Psoas muscle (tissue), 2 donors: ENCODE measurements around the gene SH3BP4.

- PRO-cap, 2 experiments: no peak in any of the 2 experiments
Measured at GRCh38 chr2:234495805-234496240, 1.1 kb downstream of the ARL4C start.

GRCh38 chr2:234631909-234632493 is 135.1 kb upstream of the ARL4C start:
- PRO-cap, 2 experiments: no peak in any of the 2 experiments

DNA sequence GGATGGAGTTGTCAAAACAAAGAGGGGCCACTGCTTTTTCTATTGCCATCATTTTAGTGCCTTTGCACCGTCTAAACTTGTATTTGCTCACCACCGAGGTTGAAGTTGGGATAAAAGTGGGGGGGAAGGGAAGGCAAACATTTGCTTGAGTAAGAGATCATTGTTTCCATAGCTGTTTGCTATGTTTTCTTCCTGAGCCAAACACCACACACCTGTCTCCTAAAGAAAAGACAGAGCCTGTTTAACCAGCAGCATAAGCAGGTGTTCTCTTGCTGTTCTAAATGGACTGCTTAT is 179.2 kb upstream of the ARL4C start:
- PRO-cap, 2 experiments: no peak in any of the 2 experiments

GRCh38 chr2:234690754-234691416 is 194.0 kb upstream of the ARL4C start:
- PRO-cap, 2 experiments: no peak in any of the 2 experiments

DNA sequence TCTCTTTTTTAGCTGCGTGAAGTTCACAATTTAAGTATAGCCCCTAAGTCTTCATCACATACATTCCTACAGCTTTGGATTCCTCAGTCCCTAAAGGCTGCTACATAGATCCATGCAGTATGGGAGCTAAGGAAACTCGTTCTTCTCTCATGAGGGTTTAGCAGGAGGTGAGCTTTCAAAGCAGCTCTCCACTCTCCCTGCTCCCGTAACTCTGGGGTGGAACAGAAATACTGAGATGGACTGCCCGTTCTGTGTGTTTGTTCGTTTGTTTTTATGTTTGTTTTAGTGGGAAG is 156.6 kb upstream of the SH3BP4 start:
- PRO-cap, 2 experiments: no peak in any of the 2 experiments

DNA sequence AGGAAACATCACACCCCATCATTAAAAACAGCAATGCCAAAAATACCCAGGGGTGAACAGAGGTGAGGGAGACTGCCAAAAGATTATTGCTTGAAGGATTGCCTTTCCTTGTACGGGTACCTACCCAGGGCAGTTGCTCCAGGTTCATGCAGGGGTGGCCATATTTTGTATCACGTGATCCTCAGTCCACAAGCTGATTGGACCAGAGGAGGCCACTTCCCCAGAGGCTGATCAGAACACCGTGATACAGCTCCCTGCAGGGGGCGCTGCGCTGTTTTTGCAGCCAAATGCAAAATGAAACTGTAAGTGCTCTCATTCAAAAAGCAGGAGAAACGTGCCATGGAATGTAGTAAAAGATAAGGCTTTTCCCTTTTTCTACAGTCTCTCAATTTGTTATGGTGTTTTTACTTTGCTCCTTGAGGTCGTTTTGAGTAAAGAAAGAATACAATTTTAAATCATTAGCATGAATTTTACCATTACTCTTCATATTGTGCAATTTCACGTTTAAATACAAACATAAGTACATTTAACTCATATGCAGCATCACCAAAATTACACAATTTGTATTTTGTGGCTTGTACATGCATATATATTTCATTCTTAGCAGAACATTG is 70.1 kb upstream of the SH3BP4 start:
- PRO-cap, 2 experiments: no peak in any of the 2 experiments

DNA sequence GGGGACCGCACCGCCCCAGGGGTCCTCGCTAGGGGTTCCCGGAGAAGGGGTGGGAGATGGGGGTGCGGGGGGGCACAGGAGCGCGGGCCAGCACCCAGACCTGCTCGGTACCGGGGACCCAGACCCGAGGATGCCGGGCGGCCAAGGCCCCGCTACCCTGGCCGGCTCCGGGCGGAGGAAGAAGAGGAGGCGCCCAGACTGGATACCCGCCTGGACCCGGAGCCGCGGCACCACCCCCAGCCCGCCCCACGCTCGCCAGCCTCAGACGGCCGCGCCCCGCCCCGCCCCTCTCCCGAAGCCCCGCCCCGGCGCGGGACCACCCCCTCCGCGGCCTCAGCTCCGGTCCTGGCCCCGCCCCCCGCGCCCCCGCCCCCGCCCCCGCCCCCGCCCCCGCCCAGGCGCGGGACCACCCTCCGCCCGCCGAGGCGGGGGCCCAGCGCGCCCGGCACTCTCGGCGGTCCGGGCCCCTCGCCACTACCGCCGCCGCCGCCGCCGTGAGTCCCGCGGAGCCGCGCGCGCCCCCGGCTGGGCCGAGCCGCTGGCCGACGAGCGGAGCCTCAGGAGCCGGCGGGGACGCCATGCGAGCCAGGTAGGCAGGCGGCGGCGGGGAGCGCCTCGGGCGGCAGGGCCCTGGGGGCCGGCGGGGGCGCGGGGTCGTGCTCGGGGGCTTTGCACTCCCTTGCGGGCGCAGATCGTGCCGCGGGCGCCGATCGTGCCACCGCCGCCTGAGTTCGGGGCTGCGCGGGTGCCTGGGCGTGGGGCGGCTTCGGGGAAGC is at the start of gene SH3BP4:
Gene SH3BP4 (plus strand): TSS at position 436 of the 776 bp plus-strand sequence.
- PRO-cap, 2 experiments: peak in 2 of 2 experiments; most common plus-strand start position 448 of the sequence (in 1); most common minus-strand start position 291 of the sequence (in 2)

GRCh38 chr2:234952394-234953272 is 816 bp downstream of the SH3BP4 start:
- PRO-cap, 2 experiments: peak in 1 of 2 experiments; most common minus-strand start chr2:234952490 (in 1)

GRCh38 chr2:234954226-234954428 is 2.3 kb downstream of the SH3BP4 start:
- PRO-cap, 2 experiments: no peak in any of the 2 experiments

DNA sequence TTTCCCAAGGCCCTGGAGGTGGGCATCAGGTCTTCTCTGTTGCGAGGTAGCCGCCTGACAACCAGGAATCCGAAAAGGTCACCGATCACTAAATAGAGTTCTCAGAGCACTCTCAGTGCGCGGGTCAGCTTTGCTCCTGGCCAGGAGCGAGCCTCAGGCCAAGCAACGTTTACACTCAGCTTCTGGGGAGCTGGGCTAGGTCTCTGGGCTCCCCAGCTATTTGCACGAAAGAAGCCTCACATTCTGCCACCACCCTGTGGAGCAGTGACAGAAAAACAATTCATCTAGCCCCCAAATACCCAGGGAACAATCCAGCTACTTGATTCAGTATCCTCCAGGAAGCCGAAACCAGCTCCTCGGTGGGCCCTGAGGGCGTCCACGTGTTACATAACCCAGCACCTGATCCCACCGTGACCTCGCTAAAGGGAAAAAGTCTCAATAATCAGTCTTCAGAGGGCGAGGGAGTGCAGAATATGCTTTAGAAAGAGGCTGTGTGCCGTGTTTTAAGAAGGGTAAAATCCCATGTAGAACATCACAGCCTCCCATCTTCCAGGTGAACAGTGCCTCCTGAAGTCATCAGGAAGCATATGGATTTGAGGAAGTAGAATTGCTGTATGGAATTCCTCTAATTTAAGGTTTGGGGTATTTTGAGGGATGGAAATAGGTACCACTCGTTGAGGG is 3.4 kb downstream of the SH3BP4 start:
- PRO-cap, 2 experiments: no peak in any of the 2 experiments

GRCh38 chr2:234974662-234975441 is 23.0 kb downstream of the SH3BP4 start:
- PRO-cap, 2 experiments: no peak in any of the 2 experiments

DNA sequence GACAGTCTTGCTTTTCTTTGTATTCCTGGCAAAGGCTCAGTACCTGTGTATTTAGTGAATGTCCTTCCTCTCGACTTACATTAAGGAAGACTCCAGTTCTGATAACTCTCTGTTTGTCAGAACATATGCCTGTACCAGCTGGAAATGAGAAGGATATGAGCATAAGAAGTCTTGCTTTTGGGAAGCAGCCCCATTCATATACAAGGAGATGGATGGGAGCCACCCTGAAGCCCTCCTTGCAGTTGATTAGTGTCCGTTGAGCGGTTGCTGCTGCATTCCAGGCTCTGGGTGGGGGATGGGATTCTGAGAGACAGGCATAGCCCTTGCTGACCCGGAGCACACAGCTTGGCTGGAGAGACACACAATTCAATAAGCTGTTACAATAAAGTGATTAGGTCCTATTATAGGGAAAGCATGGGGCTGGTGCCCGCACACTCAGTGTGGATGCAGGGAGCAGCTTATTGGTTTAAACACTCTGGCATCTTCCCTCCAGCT is 59.9 kb downstream of the SH3BP4 start:
- PRO-cap, 2 experiments: no peak in any of the 2 experiments

DNA sequence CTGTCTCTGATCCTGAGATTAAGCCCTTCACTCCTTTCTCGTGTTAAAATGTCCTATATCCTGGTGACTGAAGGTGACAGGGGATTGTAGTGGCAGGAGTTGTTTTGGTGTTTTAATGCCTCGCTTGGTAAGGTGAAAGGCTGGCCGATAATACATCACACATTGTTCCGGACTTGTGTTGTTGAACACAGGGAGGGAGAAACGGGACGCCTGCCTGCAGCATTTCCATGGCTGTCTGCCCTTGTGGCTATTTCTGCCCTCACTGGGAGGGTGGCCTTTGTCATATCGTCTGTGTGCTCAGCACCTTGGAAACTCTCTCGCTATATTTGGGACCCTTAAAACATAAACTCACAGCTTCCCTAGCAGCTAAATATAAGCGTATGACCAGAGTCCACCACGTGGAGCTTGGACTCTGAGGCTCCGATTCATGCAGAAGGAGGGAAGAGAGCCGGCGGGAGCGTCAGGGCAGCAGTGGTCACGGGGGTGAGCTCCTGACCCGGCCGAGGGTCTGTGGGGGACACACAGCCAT is 111.6 kb downstream of the SH3BP4 start:
- PRO-cap, 2 experiments: peak in 1 of 2 experiments; most common plus-strand start position 442 of the sequence (in 1)

- PRO-cap, 2 experiments: no peak in any of the 2 experiments
Measured at GRCh38 chr2:235087847-235089116, 136.5 kb downstream of the SH3BP4 start.

GRCh38 chr2:235505182-235506032 is 11.6 kb downstream of the AGAP1 start:
- PRO-cap, 2 experiments: no peak in any of the 2 experiments

DNA sequence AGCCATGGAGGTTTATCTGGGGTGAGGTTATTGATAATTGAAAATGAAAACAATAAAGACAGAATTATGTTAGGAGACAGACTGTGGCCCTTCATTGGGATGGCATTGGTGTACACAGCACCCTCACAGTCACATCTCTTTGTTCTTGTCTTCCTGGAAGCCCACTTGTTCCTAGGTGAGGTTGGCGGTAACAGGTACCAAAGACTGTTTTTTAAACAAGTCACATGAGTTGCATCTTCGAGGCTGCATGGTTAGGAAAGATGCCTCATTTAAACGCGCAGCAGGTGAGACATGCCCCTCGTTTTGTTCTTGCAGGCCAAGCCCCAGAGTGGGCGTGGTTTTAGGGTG is 175.2 kb downstream of the AGAP1 start:
- PRO-cap, 2 experiments: no peak in any of the 2 experiments

GRCh38 chr2:235669412-235670648 is 176.0 kb downstream of the AGAP1 start:
- PRO-cap, 2 experiments: peak in 1 of 2 experiments; most common plus-strand start chr2:235669645 (in 1)

GRCh38 chr2:235692539-235693230 is 198.8 kb downstream of the AGAP1 start:
- PRO-cap, 2 experiments: no peak in any of the 2 experiments

- PRO-cap, 2 experiments: no peak in any of the 2 experiments
Measured at GRCh38 chr2:236030495-236030884, 137.7 kb downstream of the GBX2 start.

- PRO-cap, 2 experiments: no peak in any of the 2 experiments
Measured at GRCh38 chr2:236107711-236108010, 60.5 kb downstream of the GBX2 start.